ENCODE data around the gene PEX14.

DNA sequence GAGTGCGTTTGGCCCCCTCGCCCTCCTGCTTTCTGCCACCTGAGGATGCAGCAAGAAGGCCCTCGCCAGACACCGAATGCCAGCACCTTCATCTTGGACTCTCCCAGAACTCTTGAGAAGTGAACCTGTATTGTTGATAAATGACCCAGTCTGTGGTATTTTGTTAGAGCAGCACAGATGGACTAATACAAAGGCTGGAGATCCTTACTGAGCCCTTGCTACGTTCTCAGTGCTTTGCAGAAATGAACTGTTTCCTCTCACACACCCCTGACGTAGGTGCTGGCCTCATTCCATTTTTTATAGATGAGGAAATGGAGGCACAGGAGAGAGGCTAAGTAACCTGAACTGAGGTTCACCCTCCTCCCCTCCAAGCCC lies 101.9 kb upstream of the SLC25A33 start:
- PRO-cap: no peak
- RAMPAGE, long total RNA, 5 experiments: no peak in any of the 5 experiments
- RRBS: no CpG with 5 or more reads among the region's 6 CpGs

DNA sequence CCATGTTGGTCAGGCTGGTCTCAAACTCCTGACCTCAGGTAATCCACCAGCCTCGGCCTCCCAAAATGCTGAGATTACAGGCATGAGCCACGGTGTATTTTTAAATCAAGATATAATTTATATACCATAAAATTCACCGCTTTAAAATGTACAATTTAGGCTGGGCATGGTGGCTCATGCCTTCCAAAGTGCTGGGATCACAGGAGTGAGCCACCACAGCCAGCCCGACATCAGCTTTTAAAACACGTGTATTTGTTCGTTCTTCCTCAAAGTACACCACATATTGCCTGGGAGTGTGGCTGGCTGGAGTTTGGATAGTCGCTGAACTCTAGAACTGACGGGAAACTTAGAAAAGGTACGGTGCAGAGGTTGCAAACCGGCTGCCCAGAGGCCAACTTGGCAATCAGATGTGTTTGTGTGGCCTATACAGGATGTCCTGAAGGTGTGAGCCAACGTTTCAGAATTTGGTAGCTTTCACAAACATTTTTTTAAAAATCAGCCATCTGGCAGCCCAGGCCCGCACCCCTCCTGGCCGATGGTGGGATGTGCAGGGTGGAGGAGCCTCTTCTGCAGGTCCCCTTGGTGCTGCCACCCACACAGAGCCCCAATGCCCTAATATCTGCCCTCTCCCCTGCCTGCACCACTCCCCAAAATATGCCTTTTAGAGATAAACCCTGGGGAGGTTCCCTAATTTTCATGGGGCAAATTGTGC lies 73.7 kb upstream of the SLC25A33 start:
- PRO-cap: no peak
- RAMPAGE, long total RNA, 5 experiments: no peak in any of the 5 experiments
- RRBS: no CpG with 5 or more reads among the region's 13 CpGs

GRCh38 chr1:9476596-9477124 lies 62.6 kb upstream of the SLC25A33 start:
- PRO-cap: no peak
- RAMPAGE, long total RNA, 5 experiments: no peak in any of the 5 experiments
- RRBS: no CpG with 5 or more reads among the region's 2 CpGs

- PRO-cap: bidirectional peak, plus-strand start at chr1:9689544, minus-strand start at chr1:9689383
- RAMPAGE, long total RNA, 5 experiments: no peak in any of the 5 experiments
- RRBS: 1% methylated on average over 46 of the region's 77 CpGs
Measured at GRCh38 chr1:9688962-9689738, 37.6 kb downstream of the PIK3CD start.

GRCh38 chr1:9715438-9716686 lies 64.3 kb downstream of the PIK3CD start:
- PRO-cap: no peak
- RAMPAGE, long total RNA, 5 experiments: start-site peak on the plus strand in 1 of 5 experiments, at chr1:9715563-9716041 at its widest, 7 reads per replicate
- RRBS: 84% methylated on average over 8 of the region's 59 CpGs

- PRO-cap: no peak
- RAMPAGE, long total RNA, 5 experiments: no peak in any of the 5 experiments
- RRBS: no CpG with 5 or more reads among the region's 5 CpGs
Measured at GRCh38 chr1:9796688-9797088, 27.1 kb downstream of the CLSTN1 start.

GRCh38 chr1:9835474-9836433 lies 12.0 kb upstream of the CLSTN1 start:
- PRO-cap: no peak
- RAMPAGE, long total RNA, 5 experiments: no peak in any of the 5 experiments
- RRBS: 14% methylated on average over 6 of the region's 20 CpGs

DNA sequence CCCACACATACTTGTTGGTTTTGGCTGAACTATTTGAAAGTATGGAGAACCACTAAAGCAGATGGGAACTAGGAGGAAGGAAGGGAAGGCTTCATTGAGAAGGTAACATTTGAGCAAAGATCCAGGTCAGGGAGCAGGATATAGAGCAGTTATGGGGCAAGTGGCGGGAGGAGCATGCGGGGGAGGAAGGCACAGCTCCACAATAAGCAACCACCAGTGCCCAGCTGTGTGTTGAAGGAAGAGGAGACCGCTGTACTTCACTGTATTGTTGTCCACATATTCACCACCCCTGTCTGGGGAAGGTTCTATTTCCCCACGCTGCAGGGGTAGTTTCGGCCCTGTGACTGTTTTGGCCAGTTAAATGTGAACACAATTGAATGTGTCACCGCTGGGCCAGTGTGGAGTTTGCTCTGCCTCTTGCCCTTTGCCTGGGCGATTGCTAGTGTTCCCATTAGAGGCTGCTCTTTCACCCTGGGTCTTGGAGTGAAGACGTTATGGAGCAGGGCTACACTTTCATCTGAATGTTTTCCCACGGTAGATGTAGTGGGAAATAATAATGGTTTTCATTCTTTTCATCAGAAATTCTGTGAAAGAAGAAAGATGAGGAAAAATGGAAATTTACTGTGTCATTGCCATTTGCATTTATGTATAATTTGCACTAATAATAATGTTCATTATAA lies 32.6 kb downstream of the UBE4B start:
- PRO-cap: no peak
- RAMPAGE, long total RNA, 5 experiments: no peak in any of the 5 experiments
- RRBS: no CpG with 5 or more reads among the region's 9 CpGs

- PRO-cap: unidirectional peak, minus-strand start at chr1:10179786
- RAMPAGE, long total RNA, 5 experiments: start-site peak on the plus strand in 3 of 5 experiments, at chr1:10179336-10180168 at its widest, 13 to 35 reads per replicate
- RRBS: no CpG with 5 or more reads among the region's 27 CpGs
Measured at GRCh38 chr1:10179246-10180102, 30.9 kb upstream of the KIF1B start.

DNA sequence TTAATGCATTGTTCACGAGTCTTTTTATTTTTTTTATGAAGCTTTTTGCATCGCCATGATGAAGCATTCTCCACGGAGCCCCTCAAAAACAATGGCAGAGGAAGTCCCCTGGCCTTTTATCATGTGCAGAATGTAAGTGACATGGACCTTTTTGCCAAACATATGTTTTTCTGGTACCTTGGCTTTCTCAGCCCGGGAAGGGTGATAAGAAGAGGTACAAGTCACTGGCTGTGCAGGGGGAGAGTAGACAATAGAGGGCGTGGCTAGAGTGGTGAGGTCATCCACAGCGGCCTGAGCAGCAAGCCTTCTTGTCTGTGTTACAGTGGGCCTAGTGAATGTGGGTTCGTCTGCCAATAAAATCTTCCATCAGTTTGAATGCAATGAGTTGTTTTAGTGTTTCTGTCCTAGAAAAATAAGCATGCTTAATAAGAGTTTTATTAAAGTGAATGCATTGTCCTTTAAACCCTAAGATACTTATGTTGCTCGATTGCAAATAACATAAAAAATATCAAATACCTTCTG lies 59.1 kb upstream of the PGD start:
- PRO-cap: no peak
- RAMPAGE, long total RNA, 5 experiments: no peak in any of the 5 experiments
- RRBS: no CpG with 5 or more reads among the region's 8 CpGs

DNA sequence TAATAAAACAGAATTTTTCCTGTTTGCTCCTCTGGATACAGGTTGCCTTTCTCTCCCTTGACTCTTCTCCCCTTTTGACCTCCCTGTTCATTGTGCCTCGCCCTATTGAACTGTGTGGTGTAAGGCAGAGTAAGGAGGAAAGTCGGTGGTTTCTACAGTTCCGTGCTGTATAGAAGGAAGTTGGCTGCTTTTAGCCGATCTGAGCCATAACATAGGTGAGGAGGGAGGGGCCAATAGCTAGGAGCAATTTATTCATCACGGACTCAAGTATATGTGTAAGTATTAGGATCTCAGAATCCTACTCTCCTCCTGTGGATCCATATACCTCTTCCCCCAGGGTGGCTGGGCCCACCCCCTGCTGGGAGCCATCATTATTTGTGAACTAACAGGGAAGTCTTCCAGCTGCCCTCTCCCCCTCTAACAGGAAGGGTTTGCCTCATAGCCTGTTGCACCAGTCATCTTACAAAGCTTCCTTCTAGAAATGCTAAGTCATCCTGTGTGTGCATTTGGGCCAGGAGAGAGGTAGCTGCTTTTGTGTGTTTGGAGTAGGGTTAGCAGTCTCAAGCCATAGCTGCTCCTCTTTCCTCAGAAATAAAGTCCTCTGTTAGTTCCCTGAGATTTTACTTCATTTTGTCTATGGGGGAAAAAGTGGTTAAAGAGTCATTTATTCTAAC lies 15.0 kb upstream of the CENPS start:
- PRO-cap: bidirectional peak, plus-strand start at position 535 of the sequence, minus-strand start at position 412 of the sequence
- RAMPAGE, long total RNA, 5 experiments: no peak in any of the 5 experiments
- RRBS: no CpG with 5 or more reads among the region's 5 CpGs

GRCh38 chr1:10474653-10475062 lies at the start of gene PEX14:
Gene PEX14, plus strand, starts transcription at chr1:10474950.
- PRO-cap: bidirectional peak, plus-strand start at chr1:10474961, minus-strand start at chr1:10474857
- RAMPAGE, long total RNA, 5 experiments: start-site peak on the plus strand in 5 of 5 experiments, at chr1:10474939-10474984 at its widest, 20 to 183 reads per replicate
- RRBS: 7% methylated on average over 5 of the region's 26 CpGs

DNA sequence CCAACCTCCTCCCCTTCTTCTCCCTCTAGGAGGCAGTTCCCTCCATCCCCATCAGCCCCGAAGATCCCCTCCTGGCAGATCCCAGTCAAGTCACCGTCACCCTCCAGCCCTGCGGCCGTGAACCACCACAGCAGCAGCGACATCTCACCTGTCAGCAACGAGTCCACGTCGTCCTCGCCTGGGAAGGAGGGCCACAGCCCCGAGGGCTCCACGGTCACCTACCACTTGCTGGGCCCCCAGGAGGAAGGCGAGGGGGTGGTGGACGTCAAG lies 154.7 kb downstream of the PEX14 start:
- PRO-cap: no peak
- RAMPAGE, long total RNA, 5 experiments: start-site peak on the plus strand in 1 of 5 experiments, centred at position 195 of the sequence, 19 reads per replicate
- RRBS: no CpG with 5 or more reads among the region's 13 CpGs

- PRO-cap: no peak
- RAMPAGE, long total RNA, 5 experiments: start-site peak on the minus strand in 1 of 5 experiments, at chr1:10638234-10638615 at its widest, 6 to 10 reads per replicate
- RRBS: 39% methylated on average over 16 of the region's 41 CpGs
Measured at GRCh38 chr1:10637887-10638659, 158.4 kb downstream of the CASZ1 start.

- PRO-cap: no peak
- RAMPAGE, long total RNA, 5 experiments: no peak in any of the 5 experiments
- RRBS: 23% methylated on average over 5 of the region's 32 CpGs
Measured at GRCh38 chr1:10668010-10668770, 128.3 kb downstream of the CASZ1 start.

DNA sequence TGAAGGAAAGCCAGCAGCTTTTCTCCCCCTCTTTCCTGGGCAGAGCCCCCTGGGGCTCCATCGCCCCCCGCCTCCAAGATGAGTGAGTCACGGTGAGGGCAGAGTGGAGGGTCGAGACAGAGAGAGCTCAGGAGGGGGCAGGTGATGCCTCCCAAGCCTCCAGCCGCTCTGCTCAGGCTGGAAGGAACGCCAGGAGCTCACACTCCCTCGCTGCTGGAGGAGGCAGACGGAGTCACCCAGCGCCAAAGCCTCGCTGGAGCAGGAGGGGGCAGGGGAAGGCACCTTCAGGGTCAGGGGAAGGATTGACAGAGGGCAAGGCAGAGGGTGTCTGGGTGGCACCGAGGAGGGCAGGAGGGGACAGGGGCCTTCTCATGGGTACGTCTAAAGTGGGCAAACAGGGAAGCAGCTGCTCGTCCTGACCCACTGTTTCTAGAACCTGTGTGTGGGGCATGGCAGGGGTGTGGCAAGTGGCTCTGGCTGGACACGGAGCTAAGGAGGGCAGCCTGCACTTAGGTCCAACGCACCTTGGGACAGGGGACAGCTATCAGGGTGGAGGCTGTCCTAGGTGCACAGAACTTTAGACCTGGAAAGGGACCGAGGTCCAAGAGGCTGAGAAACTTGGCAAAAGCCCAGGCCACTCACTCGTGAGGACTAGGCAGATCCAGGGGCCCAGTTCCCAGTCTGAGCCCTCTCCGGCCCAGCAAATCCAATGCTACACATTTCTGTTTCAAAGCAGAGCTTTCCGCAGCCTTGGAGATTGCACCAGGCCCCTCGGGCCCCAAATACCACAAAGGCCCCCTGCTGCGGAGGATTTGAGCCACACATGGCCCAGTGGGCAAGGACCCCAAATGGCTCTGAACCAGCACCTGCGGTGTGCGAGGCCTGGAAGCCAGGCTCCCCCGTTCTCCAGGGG lies 119.2 kb downstream of the CASZ1 start:
- PRO-cap: bidirectional peak, plus-strand start at position 521 of the sequence, minus-strand start at position 527 of the sequence
- RAMPAGE, long total RNA, 5 experiments: start-site peak on the minus strand in 1 of 5 experiments, centred at position 785 of the sequence, 13 reads per replicate
- RRBS: no CpG with 5 or more reads among the region's 24 CpGs

DNA sequence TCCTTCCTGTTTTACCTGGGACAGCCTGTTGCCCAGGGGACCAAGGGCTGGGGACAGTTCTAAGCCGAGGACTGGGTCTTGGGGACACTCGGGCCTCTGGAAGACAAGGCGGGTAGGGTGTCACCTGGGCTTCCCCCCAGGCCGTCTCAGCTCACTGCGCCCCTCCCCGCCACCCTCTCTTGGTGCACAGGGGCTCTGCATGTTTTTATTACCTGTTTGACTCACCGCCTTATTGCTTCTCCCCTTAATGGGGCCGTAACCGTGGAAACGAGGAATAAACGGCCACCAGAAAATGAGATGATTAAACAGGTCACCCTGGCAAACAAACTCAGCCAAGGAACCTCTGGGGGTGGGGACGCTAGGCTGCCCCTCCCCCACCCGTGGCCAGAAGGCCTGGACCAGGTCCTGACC lies 110.0 kb downstream of the CASZ1 start:
- PRO-cap: no peak
- RAMPAGE, long total RNA, 5 experiments: no peak in any of the 5 experiments
- RRBS: no CpG with 5 or more reads among the region's 13 CpGs

DNA sequence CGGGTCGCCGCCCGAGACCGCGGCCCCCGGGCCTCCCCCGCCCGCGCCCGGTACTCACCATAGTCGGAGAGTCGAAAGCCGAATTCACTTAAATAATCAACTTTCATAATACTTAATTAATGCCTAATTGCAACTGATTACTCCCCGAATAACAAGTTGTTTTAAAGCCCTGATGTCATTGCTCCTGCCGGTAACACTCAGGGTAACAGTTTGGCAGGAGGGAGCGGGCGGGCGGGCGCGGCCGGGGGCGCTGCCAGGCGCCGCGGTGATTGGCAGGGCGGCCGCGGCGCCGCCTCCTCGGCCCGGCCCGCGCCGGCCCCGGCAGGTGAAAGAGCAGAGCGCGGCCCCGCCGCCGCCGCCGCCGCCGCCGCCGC lies 102.2 kb downstream of the CASZ1 start:
- PRO-cap: bidirectional peak, plus-strand start at position 324 of the sequence, minus-strand start at position 195 of the sequence
- RAMPAGE, long total RNA, 5 experiments: start-site peak on the minus strand in 4 of 5 experiments, centred at positions 85 to 220 of the sequence, 5 to 86 reads per replicate
- RRBS: 2% methylated on average over 25 of the region's 48 CpGs

- PRO-cap: bidirectional peak, plus-strand start at chr1:10695639, minus-strand start at chr1:10695487
- RAMPAGE, long total RNA, 5 experiments: no peak in any of the 5 experiments
- RRBS: 17% methylated on average over 4 of the region's 16 CpGs
Measured at GRCh38 chr1:10695399-10695707, 101.1 kb downstream of the CASZ1 start.

DNA sequence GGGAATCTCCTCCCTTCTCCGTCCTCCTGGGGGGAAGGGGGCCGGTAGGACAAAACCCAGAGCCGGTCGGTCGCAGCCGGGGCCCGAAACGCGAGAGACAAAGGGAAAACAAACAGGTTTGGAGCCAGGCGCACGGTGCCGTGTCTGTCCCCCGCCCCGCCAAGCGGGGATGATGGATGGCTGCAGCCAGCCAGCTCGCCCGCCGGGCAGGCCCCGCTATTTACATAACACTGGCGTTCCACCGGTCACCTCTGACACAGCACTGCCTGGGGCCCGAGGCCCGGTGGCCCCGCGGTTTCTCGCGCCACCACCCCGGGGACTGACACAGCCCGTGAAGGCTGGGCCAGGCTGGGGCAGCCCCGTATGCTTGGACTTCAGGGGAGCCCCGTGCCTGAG lies 91.9 kb downstream of the CASZ1 start:
- PRO-cap: no peak
- RAMPAGE, long total RNA, 5 experiments: start-site peak on the minus strand in 1 of 5 experiments, centred at position 255 of the sequence, 5 reads per replicate
- RRBS: 20% methylated on average over 12 of the region's 31 CpGs